Aortic smooth muscle cell (primary cell): ENCODE measurements around a stretch of chr11.

DNA sequence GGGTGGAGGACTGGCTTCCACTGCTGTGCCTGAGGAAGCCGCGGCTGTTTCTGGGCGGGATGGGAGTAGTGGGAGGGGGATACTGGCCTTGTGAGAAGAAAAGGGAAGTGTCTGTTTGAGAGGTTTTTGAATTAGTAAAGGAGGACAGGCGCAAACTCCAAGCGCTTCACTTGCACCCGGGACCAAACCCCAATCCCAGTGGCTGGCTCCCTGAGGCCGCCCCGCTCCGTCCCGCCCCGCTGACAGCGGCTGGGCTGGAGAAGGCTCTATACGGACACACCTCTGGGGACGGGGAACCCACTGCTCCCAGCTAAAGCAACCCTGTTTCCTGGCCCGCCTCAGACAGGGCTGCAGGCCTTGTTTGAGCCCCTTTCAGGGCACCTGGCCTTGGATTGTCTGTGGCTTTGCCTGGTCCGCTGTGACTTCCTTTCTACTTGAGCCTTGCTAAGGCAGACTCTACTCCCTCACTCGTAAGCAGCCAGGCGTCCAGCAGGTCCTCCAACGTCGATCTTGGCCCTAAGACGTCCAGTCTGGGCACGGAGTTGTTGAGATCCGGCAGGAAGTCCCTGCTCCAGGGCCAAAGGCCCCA lies 2.2 kb downstream of the APOA1 start:
- RRBS = no CpG with 5 or more reads among the region's 23 CpGs

- RRBS = no CpG with 5 or more reads among the region's 7 CpGs
Measured at GRCh38 chr11:116843796-116844532, 6.5 kb upstream of the APOA1 start.

DNA sequence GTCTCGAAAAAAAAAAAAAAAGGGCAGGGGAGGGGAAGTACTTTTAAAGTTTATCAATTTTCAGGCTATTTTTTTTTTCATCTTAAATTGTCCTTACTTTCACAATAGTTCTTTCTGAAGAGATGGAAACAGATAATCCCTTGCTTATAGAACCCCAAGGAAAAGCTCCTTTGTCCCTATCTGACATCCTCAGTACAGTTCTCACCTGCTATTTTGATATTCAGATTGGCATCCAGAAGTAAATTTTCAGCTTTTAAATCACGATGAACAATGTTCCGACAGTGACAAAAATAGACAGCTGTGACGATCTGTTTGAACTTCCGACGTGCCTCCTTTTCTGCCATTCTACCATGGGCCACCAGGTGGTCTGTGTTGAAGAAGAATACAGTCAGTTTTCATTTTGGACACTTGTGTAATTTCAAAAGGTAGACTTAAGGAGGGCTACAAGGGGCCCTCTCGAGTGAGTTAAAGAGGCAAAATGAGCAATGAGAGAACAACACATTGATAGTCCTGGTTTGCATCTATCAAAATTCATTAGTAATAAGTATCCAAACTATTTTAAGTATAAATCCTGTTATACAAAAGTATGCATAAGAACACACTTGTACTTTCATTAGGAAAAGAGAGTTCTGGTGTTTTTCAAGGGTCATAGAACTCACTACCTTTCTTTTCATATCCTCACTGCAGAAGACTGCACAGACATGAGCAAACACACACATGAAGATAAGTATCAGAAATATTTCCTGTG lies 89.8 kb upstream of the APOA1 start:
- RRBS = no CpG with 5 or more reads among the region's 7 CpGs

DNA sequence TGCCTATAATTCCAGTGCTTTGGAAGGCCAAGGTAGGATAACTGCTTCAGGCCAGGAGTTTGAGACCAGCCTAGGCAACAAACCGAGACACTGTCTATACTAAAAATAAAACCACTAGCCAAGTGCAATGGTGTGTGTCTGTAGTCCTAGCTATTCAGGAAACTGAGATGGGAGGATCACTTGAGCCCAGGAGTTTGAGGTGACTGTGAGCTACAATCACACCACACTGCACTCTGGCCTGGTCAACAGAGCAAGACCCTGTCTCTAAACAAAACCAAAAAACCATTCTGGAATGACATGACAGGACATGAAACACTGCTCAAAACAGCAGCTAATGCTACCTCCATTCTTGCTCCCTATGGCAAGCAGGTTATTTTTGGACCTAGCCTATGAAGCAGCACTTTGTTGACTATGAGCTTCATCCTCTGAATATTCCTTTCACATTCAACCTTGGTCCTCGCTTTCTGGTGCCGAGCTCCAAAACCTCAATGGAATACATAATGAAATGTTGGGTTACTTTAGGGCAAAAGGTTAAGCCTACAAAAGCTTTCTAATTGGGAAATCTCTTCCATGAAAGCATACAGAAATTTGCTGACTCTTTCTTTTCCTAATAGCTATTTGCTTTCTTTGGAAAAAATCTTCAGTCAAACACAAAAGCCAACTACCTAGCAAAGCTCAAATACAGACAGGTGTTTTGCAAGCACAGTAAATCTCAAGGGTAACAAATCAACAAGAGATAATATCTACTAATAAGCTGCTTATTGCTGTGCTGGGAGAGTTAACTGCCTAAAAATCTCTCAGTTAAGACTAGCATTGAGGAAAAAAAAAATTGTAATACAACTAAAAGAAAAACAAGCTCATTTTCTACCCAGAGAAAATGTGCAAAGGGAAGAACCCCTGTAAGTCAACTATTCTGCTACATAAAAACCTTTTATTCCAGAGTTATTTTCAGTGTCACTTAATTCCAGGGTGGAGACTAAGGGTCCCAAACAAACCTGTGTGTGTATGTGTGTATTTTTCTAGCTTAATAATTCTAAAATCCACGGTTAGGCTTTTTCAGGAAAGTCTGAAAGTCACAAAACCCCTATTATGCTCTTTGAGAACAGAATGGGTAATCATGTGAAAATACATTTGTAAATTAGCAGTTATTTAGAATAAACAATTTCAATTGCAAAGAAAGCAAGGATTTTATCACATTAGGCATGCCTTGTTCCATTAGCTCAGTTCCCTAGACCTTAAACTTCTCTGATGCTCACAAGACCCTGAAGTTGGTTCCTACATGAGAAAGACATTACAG lies 20.9 kb downstream of the SIK3 start:
- RRBS = no CpG with 5 or more reads among the region's 4 CpGs

DNA sequence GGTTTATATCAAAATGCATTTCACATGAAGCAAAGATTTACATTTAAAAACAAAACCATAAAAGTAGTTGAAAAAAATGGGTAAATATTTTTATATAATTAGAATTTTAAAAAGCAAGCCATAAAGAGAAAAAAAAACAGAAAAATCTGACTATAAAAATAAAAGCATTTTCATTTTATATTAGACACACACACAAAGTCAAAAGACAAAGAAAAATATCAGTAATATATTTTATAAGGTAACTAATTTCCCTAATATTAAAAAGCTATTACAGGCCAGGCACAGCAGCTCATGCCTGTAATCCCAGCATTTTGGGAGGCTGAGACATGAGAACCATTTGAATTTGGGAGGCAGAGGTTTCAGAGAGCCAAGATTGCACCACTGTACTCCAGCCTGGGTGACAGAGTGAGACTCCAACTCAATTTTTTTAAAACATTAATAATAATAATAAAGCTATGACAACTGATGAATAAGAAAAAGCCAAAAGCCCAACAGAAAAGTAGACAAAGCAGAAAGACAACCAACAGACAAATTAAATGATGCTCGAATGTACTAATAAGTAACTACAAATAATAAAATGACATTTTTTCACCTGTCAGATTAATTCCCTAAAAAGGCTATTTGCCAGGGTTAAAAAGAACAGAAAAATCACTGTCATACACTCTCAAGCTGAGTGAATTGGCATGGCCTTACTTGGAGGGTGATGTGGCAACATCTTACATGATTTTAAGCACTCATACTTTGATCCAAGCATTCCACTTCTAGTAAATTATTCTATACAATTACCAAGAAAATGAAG lies 18.4 kb downstream of the SIK3 start:
- RRBS = no CpG with 5 or more reads among the region's 1 CpG

DNA sequence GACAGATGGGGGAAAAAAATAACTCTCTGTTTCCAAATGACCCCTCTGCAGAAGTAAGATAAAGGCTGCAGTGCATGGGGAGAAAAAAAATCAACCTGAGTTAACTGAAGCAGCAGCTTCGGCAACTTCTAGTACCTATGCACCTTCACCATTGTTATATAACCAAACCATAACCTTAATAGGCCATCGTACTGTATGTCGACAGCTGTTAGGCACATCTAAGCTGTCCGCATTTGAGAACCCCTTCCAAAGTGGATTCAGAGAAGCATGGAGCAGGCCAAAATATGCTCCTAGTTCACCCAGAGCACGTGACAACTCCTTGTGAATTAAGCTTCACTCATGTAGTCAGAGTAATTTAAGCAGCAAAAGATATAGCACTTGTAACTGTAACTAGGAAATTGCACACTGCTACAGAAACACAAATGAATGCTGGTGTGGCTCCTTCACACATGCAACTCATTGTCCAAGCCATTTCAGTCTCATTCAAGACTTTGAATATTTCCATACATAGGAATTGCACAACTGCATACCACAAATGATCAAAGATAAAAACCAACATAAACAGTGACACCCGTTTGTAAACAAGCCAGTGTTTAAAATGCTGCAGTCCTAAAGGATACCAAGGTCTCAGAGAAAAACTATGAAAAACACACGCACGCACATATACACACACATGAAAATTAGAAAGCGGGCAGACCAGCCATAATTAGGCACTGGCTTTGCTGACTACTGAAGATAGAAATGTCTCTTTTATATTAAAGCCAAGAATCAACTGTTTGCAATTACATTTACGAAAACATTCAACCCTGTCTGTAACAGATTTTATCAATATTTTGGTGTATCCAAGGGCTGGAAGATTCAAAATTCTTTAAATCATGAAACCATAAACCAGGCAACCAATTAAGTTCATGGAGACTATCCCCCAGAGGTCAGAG lies 2.5 kb downstream of the SIK3 start:
- RRBS = no CpG with 5 or more reads among the region's 10 CpGs

DNA sequence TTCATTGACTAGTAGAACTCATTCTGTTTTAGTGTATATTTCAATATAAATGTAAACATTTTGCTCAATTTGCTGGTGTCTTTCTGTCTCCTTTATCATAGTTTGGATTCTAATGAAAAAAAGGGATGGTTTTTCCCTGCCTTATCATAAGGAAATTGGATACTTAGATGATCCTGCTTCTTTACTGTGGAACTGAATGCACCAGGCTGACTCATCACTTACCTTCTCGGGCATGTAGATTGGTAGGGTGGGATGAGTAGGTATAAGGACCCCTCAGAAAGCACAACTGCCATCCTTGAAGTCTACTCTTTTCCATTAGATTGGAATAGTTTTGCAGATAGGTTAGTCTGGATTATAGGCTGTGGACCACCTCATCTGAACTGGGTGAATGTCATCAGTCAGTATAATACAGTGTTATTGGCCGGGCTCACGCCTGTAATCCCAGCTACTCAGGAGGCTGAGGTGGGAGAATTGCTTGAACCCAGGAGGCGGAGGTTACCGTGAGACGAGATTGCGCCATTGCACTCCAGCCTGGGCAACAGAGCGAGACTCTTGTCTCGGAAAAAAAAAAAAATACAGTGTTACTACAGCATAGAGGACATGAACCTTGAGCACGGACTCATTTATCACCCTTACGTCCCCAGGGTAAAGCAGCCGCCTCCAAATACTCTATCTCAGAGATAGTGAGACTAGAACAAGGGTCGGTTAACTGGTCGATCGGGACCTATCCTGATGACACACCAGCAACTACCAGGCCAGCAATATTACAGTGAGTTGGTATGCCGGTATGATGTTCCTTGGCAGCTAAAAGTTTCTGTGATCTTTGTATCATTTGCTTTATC lies 7.3 kb upstream of the SIDT2 start:
- RRBS = no CpG with 5 or more reads among the region's 16 CpGs

GRCh38 chr11:117181134-117182096 lies 2.9 kb downstream of the SIDT2 start:
- RRBS = 85% methylated on average over 10 of the region's 31 CpGs

- RRBS = 94% methylated on average over 2 of the region's 16 CpGs
Measured at GRCh38 chr11:117191453-117192061, 7.6 kb upstream of the TAGLN start.

DNA sequence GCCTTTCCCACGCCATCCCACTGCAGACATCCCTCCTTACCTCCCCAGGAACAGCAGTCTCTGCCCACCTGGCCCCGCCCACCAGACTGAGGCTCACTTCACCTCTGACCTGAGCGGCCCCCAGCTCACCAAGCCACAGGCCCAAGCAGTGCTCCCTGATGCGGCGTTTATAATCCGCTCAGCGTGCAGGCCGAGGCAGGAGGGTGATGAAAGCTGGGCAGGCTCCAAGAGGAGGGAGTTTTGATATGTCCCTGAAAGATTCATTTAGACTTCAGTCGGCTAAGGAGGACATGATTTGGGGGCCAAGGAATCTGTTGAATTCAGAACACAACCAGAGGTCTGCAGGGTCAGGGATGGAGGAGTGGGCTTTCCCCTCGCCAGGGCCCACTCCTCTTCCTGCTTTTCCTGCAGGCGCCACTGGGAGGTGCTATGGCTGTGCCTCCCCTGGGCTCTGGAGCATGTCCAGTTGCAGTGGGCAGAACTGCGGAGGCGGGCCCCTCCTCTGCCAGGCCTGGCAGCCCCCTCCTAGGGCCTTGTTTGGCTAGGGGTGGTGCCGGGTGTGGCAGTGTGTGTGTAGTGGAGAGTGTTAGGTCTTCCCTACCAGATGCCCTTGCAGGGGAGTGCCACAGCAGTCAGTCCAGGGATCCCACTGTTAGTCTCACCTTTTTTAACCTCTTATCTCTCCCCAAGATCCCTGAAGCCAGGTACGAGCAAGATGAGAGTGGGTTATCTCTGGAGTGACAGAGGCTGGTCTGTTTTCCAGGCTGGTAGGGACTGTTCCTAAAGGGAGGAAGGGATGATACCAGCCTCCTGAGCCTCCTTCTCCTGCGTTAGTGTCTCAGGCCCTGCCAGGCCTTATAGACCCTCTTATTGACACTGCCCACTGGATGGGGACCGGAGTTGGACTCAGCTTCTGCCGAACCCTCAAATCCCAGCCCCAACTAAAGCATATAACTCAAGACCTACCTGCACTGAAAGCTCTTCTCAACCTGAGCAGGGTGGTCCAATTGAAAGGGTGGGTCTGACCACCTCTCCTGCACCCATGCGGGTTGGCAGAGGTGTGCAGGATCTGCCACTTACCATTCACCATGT lies 1.2 kb upstream of the TAGLN start:
- RRBS = no CpG with 5 or more reads among the region's 19 CpGs

- RRBS = no CpG with 5 or more reads among the region's 5 CpGs
Measured at GRCh38 chr11:117202229-117202675, 3.1 kb downstream of the TAGLN start.

DNA sequence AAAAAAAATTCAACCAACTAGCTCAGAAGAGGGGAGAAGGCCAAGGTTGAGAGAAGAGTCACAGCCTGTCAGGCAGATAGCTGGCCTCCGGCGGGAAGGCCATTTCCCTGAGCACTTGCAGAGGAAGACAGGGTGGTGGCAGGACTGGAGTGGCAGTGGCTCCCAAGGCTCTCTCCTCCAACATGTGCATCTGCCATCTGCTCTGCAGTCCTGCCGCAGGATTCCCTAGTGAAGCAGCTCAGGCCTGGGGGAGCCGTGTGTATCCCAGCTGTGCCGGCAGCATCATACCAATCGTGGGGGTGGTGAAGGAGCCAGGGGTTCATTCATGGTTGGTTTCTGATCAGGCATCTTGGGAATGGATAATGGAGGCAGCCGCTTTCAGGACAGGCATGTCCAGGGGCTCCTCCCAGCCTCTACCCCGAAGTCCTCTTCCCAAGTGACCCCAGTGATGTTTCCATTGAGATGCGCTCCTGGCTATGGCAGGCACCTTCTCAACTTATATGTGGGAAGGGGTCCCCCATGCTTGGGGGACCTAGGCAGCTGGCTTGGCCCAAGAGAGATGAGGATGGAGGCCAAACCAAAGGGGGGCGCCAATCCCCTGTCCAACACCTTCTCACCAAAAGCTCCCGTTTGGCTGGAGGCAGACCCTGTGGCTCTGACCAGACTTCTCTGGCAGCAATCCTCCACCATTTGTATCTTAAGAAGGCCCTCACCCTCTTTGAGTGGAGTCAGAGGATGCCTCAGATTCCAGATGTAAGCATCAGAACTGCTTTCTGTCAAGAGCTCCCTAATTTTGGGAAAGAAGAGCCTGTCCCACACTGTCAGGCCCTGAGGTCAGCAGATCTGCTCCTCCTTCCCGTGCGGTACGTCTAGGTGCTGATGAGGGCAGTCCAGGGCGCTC lies 6.2 kb downstream of the TAGLN start:
- RRBS = no CpG with 5 or more reads among the region's 15 CpGs

GRCh38 chr11:117209382-117210295 lies 10.5 kb downstream of the TAGLN start:
- RRBS = no CpG with 5 or more reads among the region's 9 CpGs

DNA sequence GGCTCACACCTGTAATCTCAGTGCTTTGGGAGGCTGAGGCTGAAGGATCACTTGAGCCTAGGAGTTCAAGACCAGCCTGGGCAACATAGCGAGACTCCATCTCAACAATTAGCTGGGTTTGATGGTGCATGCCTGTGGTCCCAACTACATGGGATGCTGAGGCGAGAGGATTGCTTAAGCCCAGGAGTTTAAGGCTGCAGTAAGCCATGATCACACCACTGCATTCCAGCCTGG lies 62.6 kb downstream of the CEP164 start:
- RRBS = no CpG with 5 or more reads among the region's 2 CpGs

DNA sequence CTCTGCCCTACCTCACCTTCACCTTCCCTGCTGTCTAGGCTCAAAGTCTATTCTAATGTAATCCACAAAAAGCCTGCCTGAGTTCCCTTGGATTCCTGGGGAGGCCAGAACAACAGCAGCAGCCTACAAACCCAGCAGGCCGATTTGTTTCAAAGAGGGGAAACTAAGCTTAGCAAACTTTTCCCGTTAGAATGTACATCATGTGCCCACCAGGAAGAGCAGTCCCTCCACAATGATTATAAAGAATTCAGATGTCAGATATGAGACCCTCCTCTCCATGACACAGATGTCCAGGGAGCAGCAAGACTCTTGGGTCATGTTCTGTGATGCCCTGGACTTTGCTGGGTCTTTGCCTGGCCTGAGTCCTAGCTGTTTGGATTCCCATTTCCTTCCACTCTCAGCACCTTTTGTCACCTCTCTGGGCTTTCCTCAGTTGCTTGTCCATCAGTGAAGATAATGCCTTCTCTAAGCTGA lies 117.4 kb downstream of the DSCAML1 start:
- RRBS = no CpG with 5 or more reads among the region's 2 CpGs

DNA sequence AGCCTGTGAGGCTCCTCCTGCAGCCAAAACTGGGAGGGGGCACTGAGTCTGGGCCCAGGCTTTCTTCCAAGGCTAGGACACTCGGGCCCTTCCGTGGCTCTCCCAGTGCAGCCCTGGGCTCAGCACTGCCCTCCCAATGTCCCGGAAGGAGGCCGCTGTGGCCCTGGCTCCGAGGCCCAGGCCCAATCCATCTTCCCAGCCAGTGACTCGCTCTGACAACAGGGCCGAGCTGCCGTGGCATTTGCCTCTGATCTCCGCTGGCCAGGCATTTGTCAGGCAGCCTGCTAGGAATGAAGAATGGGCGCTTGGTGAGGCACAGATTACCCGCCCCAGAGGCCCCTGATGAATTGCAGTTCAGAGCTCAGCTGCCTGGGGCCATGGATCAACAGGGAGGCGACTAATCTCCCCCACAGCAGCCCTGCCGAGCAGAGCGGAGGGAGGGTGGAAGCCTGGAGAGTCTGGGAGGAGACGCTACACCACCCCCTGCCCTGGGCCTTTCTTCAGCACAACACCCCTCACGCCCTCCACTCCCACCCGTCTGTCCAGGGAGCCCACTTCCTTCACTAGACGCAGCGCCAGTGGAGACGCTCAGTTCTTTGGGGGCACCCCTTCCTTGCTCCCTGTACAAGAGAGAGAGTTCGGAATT lies 8.3 kb downstream of the FXYD2 start:
- RRBS = no CpG with 5 or more reads among the region's 21 CpGs

DNA sequence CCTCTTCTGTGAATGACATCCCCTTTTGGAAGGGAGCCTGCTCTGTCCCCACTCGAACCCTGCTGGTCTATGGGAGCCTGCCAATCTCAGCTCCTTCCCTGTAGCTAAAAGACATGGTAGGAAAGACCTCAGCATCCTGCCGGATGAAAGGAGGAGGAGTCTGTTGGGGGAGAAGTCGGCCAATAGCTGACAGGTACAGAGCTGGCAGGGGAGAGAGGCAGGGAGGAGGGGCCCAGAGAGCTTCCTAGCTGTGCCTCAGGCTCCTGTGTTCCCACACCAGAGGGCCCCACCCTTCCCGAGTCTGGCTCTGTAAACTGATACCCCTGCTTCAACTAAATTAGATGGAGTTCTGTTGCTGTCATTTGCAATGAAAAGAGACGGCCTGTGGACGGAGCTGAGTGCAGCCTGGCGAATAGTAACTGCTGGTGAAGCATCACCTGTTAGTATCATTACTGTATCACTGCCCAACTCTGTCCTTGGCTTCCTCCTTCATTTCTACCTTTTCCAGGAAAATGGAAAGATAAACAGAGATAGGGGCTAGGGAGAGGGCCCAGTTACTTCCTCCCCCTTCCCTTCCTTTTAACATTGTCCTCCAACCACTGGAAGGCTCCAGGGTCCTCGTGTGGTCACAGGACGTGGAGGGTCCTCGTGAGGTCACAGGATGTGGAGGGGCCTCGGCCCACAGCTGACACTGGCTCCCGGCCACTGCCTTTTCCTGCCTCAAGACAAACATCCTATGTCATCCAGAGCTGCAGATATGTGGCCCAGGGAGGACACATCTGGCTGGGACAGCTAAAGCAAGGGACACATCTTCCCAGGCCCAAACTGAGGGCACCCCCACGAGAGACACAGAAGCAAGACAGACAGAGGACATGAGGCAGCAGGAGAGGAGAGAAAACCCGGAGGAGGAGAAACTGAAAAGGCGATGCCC lies 15.0 kb downstream of the FXYD6 start:
- RRBS = no CpG with 5 or more reads among the region's 15 CpGs

- RRBS = no CpG with 5 or more reads among the region's 2 CpGs
Measured at GRCh38 chr11:117946814-117947233, 17.6 kb upstream of the TMPRSS13 start.

- RRBS = no CpG with 5 or more reads among the region's 1 CpG
Measured at GRCh38 chr11:117980613-117981022, 5.6 kb upstream of the IL10RA start.

DNA sequence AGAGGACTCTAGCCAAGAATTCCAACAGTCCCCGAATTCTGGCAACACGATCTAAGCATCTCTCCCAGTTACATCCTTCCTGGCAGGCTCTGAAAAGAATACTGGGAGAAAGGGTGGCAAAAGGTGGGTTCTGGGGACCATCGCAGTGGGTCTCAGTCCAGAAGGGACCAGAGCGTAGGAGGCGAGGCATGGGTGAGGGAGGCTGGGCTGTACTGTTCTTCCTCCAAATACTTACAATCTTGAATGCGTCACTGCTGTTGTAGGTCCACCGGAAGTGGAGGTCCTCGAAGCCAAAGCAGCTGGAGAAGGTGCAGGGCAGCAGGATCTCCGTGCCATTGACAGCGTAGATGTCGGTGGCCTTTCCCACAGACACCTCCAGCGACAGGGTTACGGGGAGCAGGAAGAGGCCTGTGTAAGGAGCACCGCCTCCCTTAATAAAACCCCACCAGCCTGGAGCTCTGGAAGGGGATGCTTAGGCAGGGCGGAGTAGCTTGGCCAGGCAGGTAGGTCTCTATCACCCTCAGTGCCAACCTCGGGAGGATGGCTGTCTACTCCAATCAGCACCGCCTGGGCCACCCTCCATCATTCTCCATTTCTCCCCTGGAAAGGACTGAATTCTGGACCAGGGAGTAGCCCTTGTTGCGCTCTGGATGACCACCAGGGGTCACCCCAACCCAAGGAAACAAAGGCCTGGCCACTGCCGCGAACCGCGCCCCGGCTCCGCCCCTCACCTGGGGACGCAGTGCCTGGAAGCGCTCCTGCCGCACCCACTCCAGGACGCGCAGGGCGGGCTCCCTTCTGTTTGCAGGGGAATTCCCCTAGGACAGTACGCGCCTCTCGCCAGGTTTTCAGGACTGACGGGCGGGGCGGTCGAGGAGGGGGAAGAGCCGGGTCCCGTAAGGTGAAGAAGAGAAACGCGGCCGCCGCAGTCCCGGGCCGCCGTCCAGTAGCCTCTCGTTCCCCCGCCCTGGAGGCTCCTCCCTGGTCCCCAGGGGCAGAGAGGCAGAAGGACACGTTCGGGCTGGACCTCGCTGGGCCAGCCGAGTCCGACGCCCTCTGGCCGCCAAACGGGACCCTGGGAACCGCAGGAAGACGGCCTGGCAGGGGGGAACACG lies 7.4 kb downstream of the SCN4B start:
- RRBS = 3% methylated on average over 5 of the region's 59 CpGs